Trachea (tissue), 1 donor: ENCODE measurements around a stretch of chr9.

DNA sequence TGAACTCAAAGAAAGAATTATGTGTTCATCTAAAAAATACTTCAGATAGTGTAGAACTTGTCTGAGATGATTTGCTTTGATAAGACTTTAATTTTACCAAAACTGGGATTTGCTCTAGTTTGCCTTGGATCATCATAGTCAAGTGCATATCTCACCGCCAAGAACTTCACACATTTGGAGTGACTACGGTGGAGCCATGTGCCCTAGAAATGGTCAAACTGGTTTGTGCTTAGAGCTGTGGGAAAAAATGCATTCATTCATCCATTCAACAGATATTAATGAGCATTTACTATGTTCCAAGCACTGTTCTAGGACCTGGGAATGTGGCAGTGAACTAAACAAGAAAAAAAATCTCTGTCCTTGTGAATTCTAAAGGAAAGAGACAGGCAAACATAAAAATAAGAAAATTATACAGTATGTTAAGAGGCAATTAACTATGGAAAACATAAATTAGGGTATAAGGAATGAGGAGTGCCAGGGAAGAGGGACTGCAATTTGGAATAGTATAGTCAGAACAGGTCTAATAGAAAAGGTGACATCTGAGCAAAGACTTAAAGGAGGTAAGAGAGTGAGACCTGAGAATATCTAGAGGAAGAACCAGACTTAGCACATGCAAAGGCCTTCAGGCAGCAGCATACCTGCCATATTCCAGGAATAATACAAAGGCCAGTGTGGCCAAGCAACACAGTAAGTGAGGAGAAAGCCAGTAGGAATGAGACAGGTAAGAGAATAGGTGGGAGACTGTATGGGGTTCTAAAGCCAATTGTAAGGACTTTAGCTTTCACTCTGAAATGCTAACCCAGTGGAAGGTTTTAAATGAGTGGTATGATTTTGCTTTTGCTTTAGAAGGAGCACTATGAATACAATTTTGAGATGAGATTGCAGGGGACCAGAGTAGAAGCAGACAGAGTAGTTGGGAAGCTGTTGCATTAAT lies 44.8 kb upstream of the SMC5 start:
- PRO-cap, result no peak

GRCh38 chr9:70278334-70278896 lies 19.6 kb downstream of the SMC5 start:
- PRO-cap, result no peak

GRCh38 chr9:70318363-70318708 lies 59.6 kb downstream of the SMC5 start:
- PRO-cap, result no peak

DNA sequence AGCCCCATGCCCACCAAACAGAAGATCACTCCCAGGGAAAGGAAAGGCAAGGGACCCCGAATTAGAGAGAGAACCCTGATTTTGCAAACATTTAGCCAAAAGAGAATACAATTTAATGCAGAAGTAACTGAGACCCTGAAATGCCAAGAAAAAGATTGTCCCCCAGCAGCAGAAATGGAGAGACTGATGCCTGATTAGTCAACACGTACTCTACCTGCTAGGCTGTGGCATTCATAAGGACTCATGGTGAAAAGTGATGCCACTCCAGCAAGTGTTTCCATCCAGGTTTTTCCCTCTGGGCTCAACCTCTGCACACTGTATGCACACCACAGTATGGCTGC lies 14.1 kb downstream of the KLF9 start:
- PRO-cap, result no peak

DNA sequence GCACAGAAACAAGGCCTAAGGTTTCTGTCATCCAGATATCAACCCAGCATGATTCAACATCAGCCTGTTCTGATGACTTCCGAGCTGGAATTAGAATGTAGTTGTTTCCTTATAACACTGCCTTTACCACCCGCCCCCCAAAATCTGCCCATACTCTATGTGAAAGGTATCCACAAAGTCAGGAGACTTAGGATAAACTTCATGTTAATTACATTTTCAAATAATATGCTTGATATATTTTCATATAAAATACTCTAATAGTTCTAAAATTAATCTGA lies 5.1 kb downstream of the KLF9 start:
- PRO-cap, result no peak

DNA sequence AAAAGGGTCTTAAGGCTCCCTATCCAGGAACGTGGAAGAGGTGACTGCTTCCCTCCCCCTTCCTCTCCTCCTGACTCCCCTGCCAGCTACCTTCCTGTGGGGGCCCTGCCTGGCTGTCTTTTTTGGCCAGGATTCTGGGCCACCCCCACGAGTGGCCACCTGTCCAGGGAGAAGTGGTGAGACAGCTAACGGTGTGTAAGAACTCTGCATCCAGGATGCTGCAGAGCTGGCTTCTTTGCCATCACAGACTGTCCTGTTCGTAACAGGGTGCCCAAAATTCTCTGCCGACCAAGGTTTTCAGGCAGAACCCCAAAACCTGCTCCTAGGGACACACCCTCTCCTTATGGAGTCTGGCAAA lies 6.6 kb upstream of the KLF9 start:
- PRO-cap, result no peak

- PRO-cap, result no peak
Measured at GRCh38 chr9:70438561-70439035, 24.1 kb upstream of the KLF9 start.

GRCh38 chr9:70439932-70440477 lies 25.5 kb upstream of the KLF9 start:
- PRO-cap, result no peak

DNA sequence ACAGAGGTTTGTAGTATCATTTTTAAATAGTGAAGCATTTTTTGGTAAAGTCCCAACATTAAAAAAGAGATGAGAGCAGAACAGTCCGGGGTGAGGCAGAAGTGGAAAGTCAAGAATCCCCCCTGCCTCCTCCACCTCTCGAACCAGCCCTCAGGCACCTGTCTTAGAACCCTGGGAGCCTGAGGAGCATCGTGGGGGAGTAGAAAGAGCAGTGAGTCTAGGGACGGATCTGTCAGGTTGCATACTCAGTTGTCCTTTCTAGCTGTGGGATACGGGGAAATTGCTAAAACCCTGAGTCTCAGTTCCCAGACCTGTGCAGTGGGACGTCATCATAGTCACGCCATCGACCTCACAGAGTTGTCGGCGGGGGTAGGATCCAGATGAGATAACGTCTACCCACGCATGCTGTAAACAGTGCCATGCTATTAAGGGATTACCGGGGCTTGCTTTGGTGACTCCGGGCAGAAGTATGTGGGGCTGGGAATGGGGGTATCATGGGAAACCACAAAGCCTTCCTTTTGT lies 186.5 kb upstream of the KLF9 start:
- PRO-cap, result unidirectional peak, minus-strand start at position 260 of the sequence

DNA sequence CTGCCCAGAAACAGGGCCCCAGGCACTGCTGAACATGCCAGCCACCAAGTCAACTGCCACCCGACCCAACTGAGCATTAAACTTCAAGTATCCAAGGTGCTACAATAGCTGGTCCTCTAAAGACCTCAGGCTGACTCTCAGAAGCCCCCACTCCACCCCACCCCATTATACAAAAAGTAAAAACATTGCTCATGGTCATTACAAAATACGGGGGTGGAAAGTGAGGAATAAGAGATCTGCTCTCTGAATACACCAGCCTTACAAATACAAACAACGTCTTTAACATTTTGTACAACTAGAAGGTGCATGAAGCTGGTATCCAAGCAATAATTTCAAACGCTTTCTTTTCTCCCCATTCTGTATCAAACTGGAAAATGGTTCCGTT lies 83.6 kb downstream of the CEMIP2 start:
- PRO-cap, result no peak

GRCh38 chr9:71795283-71795974 lies 27.1 kb upstream of the CEMIP2 start:
- PRO-cap, result no peak

DNA sequence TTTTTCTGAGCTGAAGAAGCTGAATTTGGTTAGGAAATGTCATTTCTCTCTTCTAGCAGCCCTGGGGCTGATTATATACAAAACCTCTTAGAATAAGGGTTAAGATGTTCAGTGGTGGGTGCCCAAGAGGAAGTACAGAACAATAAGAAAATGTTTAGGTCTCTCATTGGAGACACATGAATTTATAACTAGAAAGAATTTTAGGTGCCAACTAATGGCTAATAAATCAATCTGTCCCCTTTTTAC lies 14.2 kb downstream of the ABHD17B start:
- PRO-cap, result no peak

DNA sequence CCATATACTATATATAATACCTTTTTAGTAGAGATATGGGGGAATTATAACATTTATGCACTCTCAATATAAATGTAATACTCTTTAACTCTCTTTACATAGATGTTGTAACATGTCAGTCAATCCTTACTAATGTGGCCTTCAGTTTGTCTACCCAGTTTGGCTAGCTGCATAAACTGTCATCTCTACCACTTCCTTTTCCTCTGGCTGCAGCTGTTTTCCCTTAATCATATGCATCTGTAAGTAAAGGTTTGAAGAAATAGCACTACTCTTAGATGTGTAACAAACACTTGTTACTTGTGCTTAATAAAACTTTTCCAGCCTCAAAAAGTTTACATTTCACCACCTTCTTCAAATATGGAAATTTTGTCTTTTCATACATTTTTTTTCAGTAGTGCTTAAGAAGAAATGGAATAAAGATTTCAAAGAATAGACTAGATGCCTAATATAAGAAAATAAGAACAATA lies 13.3 kb downstream of the ABHD17B start:
- PRO-cap, result no peak

DNA sequence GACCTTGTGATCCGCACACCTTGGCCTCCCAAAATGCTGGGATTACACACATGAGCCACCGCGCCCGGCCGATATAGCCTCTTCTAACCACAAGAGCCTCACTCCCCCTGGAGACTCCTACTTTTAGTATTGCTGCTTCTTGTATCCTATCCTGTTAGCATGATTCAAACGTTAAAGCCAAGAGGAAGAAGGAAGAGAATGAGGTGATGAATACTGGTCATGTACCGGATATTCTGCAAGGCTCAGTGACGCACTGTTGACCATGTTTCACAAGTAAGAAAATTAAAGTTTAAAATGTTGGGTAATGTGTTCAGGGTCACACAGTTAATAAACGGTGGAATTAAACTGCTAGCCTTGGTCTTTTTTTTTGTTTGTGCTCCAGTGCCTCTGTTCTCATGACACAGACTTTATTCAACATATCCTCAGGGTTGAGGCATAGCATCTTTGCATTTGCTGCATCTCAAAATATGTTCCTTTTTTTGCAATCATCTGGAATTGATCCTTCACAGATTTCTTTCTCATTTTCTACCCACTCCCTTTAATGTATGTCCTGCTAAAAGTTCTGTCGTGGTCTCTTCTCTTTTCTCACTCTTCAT lies 17.9 kb downstream of the C9orf57 start:
- PRO-cap, result no peak

DNA sequence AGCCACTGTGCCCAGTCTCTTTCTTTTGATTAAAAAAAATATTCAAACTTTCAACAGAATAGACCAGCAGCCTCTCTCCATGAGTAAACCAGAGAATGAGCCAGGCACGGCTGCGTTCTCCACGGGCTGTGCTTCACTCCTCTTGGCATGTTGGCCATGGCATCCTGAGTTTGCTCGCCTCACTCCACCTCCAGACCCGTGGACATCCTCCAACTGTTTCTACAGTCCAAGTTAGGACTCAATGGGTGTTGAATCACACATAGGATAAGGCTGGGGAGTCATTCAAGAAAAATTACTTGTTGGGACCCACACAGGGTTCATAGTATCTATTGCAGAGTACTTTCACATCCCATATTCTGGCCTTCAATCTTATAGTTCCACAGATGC lies 20.0 kb upstream of the GDA start:
- PRO-cap, result no peak

- PRO-cap, result no peak
Measured at GRCh38 chr9:72361257-72361855, 3.7 kb downstream of the ZFAND5 start.

DNA sequence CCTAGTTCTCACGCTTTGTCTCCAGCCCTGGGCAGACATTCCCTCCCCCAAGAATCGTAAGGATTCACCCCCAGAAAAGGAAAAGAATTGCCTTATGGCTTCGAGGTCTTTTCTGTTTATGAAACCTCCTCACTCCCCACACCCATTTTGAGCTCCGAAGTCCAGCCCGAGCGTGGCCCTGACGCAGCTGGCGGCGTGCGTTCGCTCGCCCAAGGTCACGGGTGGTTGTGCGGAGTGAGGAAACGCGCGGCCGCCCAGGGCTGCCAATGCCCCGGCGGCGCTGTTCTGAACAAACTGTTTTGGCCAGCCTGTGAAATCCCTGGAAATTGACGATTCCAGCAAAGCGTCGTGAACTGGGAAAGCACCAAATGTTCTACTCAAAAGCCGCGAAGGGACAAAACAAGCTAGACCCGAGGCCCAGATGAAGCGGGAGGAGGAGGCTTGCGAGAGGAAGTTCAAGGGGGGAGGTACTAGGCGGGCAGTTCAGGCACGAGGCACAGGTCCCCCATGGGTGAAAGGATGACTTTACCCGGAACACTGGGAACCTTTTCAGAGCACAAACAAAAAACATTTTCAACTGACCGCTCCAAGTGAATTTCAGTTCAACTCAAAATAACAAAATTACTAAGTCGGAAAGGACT lies 661 bp upstream of the ZFAND5 start:
- PRO-cap, result bidirectional peak, plus-strand start at position 228 of the sequence, minus-strand start at position 227 of the sequence; bidirectional peak, plus-strand start at position 380 of the sequence, minus-strand start at position 457 of the sequence

DNA sequence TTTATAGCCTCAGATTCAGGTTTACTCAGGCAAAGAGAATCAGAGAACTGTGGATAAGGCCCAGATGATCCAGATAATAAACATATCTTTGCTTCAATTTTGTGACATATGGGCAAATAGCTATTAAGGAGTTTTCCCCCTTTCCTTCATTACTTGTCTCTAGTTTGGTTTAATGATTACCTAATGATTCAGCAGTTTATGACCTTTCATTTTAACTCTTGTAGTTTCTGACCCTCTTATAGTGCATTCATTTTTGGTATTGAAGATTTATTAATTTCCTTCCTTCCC lies 60.5 kb upstream of the TMC1 start:
- PRO-cap, result no peak

- PRO-cap, result no peak
Measured at GRCh38 chr9:72997182-72998261, 44.7 kb upstream of the ALDH1A1 start.

- PRO-cap, result no peak
Measured at GRCh38 chr9:73156017-73156828, 4.6 kb downstream of the ANXA1 start.